ENCODE measurements around a stretch of chr2.

DNA sequence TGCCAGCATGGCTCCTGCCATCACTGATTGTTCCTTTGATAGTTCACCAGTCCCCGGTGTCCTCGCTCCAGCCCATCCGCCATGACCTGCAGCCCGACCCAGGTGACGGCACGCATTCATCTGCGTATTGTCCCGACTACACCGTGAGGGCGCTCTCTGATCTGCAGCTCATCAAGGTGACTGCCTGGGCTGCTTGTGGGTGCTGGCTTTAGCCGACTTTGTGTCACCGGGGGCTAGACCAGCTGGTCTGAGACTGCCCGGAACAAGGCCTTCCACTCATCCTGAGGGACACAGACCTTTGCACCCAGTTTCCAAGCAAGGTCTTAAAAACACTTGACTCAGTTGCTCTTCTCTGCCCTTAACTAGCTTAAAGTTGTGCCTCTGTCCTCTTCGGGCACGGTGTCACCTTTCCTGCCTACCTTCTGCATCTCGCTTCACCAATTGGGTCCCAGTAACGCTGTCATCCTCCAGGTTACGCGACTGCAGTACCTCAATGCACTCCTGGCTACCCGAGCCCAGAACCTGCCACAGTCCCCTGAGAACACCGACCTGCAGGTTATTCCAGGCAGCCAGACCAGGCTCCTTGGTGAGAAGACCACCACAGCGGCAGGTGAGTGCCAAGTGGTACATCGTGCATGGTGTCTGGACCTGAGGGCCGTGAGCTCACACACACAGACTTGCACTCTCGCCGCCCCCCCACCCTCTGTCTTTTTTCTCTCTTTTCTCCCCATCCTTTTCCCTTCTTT, 12.6 kb downstream of the CNNM3 start:
- PRO-cap, result no peak

- PRO-cap, result bidirectional peak, plus-strand start at chr2:96868778, minus-strand start at chr2:96868835
Measured at GRCh38 chr2:96868449-96868873, 1.4 kb downstream of the SEMA4C start.

DNA sequence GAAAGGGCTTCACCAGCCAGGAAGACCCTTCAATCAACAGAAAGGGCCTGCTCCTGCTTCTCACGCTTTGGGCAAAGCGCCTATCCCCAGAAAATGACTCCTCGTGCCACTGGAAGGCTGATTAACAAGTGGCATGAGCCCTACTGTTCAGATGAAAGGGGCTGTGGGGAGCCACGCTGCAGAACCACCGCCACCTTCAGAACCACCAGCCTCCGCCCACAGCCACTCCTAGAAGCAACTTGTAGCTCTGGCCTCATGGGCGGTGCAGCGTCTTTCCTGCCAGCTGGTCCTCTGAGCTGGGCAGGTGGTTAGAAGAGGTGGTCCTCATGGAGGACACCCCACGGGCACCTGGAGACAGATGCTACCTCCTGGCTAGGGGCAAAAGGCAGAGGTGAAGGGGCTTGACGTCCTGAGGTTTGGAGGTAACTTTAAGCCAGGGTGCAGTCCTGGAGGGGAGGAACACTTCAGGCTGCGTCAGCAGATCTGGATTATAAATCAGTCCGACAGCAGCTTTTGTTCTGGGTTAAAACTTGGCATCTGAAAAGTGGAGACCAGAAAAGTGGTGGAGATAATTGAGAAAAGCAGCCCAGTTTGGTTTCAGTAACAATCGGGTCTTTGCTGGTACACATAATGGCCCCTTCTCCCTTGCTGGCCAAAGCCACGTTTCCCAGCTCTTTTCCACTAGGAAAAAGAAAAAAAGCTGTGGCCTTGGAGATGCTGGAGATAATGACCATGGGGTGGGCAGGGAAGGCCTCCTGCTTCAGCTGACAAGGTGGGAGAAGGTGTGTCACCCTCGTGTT, 935 bp upstream of the SEMA4C start:
- PRO-cap, result no peak

DNA sequence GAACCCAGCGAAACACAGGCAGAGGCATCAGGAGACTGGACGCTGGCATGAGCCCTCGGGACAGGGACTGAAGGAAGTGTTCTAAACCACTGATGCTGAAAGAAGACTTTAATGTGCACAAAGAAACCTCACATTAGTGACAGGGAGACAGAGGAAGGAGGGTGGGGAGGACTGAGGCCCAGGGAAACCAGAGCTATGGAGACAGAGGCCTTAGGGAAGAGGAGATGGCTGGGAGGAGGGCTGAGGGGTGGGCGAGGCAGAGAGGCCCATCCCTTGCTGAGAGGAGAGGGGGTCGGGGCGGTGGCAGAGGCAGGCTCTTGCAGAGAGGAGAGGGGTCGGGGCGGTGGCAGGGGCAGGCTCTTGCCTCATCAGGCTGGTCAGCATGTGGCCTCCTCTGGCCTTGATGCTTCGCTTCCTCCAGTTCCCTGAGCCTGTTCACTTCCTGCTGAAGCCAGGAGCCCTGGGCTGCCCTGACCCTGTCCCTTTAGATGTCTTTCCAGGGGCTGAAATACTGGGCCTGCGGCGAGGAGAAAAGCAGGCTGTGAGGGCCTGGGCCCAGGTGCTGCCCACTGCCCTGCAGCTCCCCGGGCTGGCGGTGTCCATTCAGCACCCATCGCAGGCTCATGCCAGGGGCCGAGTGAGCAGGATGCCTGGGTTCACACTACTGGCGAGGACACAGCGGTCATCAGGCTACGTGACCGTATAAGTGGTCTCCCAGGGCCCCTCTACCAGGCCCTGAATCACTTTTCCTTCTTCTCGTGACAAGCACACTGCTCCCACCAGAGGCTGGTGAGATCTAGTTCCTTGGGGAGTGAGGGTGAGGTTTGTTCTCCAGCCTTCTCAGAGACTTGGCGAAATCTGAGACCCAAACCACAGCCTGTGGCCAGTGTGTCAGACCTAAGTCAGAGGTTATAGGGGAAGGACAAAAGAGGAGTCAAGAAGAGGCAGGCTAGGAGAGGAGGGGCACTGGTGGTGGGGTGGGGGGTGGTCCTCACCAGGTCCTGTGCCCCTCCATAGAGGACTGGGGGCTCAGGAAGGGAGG, 6.2 kb upstream of the SEMA4C start:
- PRO-cap, result bidirectional peak, plus-strand start at position 136 of the sequence, minus-strand start at position 69 of the sequence; unidirectional peak, minus-strand start at position 798 of the sequence

DNA sequence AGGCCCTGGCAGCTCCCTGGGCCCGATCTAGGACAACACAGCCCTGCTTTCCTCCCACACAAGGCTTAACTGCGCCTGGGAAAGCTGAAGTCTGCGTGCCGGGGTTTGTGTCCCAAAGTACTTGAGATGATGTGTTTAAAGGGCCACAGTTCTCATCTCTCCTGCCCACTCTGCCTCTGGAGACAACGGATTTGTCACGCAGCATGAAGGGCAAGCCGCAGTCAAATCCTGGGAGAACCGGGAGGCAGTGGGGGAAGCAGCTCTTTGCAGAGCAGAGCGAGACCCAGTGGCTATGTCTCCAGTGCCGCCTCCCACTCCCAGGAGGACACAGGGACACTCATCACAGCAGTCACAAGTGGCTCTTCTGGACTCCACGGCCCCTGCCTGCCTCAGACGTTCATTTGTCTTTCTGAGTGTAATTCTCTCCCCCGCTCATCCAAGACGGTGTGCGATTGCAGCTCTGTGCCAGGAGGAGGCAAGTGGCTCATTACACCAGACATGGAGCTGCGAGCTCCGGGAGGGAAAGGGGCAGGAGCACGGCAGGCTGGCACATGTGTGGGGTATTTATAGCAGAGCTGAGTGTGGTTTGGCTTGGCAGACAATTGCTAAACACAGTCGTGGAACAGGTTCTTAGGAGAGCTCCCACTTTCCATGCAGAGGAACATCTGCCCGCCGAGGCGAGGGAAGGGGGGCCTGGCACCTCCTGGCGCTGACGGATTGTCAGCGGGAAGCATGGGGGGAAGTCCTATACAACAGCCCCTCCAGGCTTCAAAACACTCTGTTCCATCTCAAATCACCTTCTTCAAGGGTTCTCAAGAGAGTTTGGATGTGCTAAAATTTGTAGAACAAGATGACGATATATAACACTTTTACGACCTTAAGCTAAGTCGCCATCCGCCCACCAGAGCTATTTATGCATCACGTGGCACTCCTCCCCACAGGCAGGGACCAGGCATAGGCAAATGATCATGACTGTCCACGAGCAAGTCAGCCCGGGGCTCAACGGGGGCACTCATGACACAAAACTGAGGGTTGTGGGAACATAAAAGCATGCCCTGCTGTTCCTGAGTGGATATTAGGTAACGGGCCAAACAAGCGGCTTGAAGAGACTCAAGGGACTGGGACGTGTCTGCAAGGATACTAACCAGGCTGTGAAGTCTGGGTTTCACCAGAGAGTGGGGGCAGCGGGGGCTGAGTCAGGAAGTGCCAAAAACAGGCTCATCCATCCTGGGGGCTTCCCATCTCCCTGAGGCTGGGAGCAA, 58.0 kb upstream of the SEMA4C start:
- PRO-cap, result no peak

DNA sequence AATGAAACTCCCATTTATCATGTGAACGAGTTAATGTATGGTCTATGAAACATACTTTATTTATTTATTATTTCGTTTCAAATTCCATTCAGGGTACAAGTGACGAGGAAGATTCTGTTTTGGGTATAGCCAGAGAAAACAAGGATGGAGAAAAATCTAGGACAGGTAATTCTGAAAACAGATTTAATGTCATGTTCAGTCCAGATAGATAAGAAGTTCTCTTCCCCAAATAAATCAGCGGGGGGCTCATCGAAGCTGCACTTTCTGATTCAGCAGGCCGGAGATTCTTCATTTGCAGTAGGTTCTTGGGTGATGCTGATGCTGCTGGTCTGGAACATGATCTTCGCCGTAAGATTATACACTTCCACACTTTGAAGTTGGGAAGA, 83.7 kb downstream of the ANKRD36 start:
- PRO-cap, result no peak

DNA sequence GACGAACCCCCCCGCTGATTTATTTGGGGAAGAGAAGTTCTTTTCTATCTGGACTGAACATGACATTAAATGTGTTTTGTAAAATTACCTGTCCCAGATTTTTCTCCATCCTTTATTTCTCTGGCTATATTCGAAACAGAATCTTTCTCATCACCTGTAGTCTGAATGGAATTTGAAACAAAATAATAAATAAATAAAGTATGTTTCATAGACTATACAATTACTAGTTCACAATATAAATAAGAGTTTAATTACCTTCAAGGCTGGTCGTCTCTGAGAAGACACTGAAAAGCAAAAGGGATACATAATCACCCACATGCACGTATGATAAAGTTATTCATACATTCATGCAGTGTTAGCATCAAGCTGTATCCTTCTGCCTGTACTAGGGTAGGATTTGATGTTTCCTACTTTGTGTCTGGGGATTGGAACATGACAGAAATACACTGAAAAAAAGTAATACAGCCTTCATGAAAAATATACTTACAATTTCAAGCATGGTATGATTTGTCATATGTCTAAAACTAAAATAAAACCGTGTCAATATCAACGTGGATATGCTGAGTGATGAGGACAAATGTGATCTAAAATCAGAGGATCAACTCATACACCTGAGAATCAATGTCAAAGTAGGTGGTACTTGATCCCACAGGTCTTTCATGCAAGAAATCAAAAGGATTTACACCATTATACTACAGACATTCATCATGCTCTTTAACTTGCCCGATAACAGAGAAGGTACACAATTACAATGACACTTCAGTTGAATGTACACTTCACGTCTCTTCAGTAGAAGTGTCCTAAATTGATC, 49.5 kb downstream of the ANKRD36B start:
- PRO-cap, result no peak

GRCh38 chr2:97547594-97547907, 42.1 kb downstream of the ANKRD36B start:
- PRO-cap, result no peak

DNA sequence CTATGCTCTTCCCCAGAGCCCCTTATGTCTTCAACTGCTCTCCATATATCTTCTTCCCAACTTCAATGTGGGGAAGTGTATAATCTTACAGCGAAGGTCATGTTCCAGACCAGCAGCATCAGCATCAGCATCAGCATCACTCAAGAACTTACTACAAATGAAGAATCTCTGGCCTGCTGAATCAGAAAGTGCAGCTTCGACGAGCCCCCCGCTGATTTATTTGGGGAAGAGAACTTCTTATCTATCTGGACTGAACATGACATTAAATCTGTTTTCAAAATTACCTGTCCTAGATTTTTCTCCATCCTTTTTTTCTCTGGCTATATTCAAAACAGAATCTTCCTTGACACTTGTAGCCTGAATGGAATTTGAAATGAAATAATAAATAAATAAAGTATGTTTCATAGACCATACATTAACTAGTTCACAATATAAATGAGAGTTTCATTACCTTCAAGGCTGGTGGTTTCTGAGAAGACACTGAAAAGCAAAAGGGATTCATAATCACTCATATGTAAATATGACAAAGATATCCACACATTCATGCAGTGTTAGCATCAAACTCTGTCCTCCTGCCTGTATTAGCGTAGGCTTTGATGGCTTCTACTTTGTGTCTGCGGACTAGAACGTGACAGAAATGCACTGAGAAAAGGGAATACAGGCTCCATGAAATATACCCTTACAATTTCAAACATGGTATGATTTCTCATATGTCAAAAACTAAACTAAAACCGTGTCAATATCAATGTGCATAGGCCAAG, 40.4 kb downstream of the ANKRD36B start:
- PRO-cap, result no peak

- PRO-cap, result no peak
Measured at GRCh38 chr2:97556608-97557358, 32.9 kb downstream of the ANKRD36B start.

DNA sequence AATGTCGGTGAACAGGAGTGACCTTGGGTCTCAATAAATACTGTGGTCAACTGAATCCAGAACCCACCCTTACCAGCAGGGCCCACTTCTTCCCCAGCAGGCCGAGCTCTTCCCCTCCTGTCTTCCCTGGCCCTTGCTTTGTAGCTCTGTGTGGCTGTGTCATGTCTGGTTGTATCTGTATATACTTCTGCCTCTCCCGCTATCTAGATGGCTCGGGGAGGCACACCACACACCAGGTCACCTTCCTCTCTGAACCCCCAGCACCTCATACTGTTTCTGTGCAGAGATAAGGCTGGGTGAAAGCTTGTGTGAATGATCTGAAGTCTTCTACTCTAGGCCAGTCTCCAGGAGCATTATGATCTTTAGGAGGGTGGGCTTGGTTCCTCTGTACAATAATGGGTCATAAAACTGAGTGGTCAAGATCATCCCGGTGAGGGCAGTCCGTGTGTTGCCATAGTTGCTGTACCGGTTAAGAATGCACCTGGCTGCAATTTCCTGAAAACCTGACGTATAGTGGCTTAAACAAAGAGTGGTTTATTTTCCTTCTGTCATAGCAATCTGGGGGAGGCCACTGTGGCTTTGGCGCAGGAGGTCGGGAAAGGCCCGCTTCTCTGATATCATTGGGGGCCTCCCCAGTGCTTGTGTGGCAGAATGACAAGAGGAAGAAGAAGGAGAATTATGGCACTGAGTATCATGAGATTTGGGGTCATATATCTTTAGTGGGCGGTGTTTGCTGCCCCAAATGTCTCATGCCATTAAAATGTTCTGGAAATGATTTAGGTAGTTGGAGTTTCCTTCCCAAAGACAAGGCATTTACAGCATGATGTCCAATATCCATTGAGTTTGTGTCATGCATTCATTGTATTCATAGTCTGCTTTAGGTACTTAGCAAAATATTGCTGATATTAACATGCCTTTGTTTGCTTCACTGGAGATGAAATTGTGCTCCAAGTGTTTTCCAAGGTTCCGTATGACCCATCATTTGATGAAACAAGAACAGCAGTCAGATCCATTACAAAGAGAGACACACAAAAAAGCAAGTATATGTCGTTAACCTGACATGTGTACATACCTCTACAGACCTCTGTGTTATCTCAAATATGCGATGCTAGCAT, 4.4 kb downstream of the C2orf92 start:
- PRO-cap, result no peak

- PRO-cap, result no peak
Measured at GRCh38 chr2:97782176-97782577, 68.8 kb downstream of the ZAP70 start.

DNA sequence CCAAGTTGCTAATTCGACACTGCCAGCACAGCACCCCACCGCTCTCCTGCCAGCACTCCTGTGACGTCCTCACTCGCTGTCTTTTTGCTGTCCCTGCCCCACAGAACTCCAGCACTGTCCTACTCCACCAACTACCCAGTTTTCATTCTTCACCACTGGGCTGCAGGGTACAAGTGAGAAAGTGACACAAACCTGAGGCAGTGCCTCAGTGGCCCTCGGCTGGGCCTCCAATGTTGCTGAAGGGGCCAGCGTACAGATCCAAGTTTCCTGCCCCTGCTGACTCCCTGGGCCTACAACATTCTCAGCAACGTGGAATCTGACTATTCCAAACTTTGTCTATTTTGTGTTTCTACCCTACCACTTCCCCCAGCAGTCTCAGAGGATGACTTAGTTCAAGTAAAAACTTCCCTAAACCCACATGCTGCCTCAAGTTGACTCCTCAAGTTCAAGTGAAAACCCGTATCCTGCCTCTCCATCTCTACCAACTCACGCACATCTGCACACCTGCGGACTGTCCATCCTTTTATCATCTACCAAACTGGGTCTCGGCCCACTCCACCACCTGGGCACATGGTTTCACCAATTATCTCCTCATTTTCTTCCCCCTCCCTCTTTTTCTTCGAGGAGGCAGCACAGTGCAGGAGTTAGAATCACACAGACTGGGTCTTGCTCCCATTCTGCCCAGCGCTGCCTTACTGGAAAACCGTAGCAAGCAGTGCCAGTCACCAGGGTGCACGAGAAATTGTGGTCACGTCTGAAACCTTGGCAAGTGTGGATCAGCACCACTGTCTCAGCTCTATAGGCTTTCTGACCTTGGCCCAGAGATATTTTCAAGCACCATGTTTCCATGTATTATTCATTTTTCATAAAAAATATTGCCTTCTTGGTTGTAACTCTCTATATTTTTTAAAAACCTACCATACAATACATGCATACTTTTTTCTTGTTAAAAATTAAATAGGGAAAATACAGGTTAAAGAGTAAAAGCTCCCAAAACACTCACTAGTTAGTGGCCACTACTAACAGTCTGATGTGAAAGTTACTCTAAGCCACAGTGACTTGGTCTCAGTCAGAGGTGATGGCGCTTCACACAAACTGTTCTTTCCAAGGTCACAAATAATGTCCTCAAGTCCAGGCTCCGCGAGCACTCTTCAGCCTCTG, 75.0 kb downstream of the ZAP70 start:
- PRO-cap, result no peak

GRCh38 chr2:97811078-97811762, 97.8 kb downstream of the ZAP70 start:
- PRO-cap, result no peak

- PRO-cap, result no peak
Measured at GRCh38 chr2:97813435-97814084, 100.2 kb downstream of the ZAP70 start.

DNA sequence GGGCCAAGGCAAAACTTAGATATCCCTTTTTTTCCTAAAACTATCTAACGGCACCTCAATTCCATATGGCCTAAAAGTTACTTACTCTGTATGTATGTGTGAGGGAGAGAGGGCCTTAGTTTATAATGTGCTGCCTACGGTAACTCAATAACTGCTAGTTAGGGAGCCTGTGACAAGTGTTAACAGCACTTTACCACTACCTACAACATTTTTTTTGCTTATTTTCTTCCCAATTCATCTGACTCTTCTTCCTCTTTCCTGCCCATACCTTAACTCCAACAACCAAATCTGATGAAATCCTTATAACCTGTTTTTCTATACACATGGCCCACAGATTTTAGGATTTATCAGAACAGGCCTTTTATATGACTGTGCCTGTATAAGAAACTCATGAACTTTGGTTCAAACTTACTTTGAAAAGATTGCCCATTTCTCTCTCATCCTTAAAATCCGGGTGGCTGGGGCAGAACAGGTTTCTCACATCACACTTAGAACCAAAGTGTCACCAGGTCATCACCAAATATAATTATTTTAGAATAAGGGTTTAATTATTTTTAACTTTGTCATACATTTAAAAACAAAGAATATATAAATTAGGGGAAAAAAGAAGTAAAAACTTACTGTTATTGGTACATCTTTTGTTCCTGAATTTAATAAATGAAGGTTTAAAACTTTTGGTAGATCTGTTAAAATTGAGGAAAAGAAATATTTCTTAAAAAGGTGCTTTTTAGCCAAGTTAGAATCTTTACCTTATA, 119.5 kb downstream of the ZAP70 start:
- PRO-cap, result no peak

- PRO-cap, result no peak
Measured at GRCh38 chr2:98139729-98139928, 52.7 kb downstream of the VWA3B start.

GRCh38 chr2:98153455-98154013, 66.6 kb downstream of the VWA3B start:
- PRO-cap, result no peak

GRCh38 chr2:98308064-98308606, 38.1 kb upstream of the CNGA3 start:
- PRO-cap, result no peak

- PRO-cap, result no peak
Measured at GRCh38 chr2:98487443-98488269, 43.0 kb downstream of the INPP4A start.

Measured in neural crest cell (in vitro differentiated cells).